Measurements from ENCODE around the gene NUDT9.

DNA sequence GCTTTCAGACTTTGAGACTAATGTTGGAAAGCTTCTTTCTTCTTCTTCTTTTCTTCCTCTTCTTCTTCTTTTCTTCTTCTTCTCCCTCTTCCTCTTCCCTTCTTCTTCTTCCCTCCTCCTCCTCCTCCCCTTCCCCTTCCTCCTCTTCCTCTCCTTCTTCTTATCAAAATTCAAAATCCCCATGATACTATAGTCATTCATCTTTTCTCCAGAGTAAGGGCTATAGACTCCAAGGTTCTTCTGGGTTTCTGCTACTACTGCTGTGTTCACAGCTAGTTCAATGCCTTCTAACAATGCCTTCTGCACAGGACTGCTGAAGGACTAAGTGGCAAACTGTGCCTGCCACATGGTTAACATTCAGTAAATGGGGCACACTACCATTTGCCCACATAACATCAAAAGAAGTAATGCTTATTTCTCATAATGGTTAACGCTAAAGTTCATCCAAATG is 11.8 kb upstream of the HSD17B13 start:
- PRO-cap: no peak

GRCh38 chr4:87422106-87423307 is at the start of gene NUDT9:
Gene NUDT9, plus strand, starts transcription at chr4:87422573.
- PRO-cap: bidirectional peak, plus-strand start at chr4:87422643, minus-strand start at chr4:87422509

GRCh38 chr4:87679662-87680255 is 29.7 kb downstream of the DMP1 start:
- PRO-cap: no peak

- PRO-cap: no peak
Measured at GRCh38 chr4:87710120-87710597, 60.1 kb downstream of the DMP1 start.

- PRO-cap: no peak
Measured at GRCh38 chr4:87819273-87820115, 13.3 kb upstream of the MEPE start.

GRCh38 chr4:87973518-87973891 is 2.0 kb upstream of the SPP1 start:
- PRO-cap: no peak

- PRO-cap: no peak
Measured at GRCh38 chr4:88610631-88611524, 18.6 kb downstream of the HERC3 start.

GRCh38 chr4:88655841-88656495 is 41.7 kb downstream of the NAP1L5 start:
- PRO-cap: no peak

DNA sequence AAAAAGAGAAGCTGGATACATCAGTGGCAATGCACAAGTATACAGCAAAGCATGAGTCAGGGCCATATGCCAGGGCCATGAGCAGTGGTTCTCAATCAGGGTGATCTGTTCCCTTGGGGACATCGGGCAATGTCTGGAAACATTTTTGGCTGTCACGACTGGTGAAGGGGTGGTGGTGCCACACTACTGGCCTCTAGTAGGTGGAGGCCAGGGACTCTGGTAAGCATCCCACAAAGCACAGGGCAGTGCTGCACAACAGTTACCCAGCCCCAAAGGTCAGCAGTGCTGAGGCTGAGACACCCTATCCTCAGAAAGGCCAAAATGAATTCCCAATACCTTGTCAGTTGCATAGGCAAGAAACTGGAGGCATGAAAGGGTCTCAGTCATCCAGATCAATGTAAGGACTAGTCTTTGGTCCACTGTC is 36.9 kb upstream of the NAP1L5 start:
- PRO-cap: no peak

GRCh38 chr4:88735422-88735977 is 37.9 kb upstream of the NAP1L5 start:
- PRO-cap: no peak

DNA sequence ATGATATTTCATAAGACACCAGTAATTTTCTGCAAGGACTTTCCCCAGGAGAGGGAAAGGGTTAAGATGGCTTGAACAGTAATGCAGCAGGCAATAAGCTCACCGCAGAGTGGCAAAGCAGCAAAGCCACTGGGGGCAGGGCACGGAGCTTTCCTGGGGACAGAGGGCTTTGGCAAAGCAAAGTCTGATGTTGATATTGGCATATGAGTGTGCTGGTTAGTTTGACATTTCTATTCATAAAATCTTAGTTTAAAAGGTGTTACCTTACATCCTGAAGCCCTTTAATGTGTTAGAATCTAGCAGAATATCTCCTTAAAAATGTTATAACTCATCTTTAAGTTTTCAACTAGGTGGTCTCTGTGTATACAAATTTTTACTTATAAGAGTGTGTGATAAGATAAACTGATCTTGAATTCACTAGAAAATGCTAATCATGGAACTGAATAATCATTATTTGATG is 55.2 kb upstream of the NAP1L5 start:
- PRO-cap: no peak

DNA sequence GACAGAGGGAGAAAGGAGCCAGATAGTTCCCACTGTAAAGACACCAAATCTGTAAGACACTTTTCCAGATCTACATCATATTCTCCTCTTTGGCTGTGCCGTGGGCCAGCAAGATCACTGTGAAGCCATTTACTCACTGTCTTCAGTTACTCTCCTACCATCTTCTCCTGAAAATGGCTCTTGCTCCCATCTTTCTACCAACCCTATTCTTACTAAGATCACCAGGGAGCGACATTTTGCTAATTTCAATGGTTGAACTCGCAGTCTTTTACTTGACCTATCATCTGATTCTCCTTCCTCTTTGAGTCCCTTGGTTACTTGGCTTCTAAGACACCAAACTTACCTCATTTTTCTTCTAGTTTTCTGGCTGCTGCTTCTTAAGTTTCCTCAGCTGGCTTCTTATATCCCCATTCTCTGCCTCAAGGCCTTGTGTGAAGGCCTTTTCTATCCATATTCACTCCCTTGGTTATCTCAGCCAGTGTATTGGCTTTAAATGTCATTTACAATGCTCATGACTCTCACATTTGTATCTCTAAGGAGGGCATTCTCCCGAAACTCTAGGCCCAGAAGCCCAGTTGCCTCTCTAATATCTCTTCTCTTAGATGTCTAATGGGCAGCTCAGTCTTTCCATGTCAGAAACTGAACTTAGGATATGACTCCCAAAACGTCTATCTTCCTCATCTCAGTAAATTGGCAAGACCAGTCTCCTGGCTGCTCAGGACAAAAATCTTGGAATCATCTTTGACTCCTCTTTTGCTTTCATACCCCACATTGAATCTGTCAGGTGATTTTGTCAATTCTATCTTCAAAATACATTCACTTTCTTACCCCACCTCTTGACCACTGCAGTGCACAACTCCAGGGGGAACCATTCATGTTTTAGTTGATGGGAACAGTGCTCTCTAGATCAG is 80.2 kb upstream of the NAP1L5 start:
- PRO-cap: no peak

GRCh38 chr4:88820934-88821506 is 123.4 kb upstream of the NAP1L5 start:
- PRO-cap: no peak

DNA sequence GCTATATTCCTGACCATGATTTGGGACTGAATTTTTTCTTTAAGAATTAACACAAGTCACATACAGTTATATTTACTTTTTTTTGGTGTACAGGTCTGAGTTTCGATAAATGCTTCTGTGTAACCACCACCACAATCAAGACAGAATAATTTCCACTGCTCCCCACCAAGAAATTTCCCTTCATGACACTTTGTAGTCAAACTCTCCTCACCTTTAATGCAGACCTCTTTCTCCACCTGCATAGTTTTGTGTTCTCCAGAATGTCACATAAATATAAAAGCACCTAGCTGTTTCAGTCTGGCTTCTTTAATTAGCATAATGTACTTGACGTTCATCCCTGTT is 16.5 kb downstream of the GPRIN3 start:
- PRO-cap: no peak

DNA sequence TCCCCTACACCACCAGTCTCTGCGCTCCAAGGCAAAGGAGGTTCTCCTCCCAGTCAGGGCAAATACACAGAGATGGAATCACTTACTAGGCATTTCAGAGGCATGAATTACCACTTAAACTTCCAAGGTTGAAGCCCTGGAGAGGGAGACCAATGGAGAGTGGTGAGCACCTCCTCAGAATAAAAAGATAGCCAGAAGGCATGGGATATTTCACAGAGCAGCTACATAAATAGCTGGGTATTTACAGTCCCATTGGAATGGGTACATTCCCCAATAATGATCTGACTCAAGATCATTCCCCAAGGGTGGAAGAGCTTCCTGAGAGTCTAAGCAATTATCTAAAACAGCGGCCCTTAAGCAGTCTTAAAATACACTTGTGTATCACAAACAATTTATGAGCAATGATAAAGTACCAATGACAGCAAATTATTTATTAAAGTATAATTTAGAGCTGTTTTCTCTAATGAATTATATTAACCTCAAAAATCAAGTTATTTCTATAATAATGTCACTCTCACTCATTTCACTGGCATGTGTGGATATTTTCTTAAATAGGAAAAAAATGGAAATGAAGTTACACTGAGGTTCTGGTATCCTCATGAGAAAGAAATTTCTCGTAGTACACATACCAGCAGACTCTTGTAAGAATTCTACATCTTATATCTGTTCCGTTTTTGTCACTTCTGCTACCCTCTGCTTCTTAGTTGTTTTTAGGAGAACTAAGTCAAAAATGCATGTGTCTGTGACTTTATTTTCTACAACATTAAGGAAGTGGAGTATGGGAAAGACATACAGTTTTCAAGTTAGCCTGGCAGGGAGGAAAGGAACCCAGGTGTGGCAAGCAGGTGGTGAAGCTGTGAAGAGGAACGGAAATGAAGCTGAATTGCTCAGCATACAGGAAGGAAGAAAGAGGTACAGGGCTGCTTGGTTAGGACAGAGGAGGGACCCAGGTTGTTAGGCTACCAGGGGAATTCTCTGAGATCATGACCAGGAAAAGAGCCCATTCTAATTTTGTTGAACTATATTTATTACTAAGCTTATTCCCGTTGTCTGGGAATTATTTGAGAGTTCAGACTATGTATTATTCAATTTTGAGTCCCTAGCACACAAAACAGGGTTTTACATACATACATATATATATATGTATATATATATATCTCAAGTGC is 9.7 kb downstream of the GPRIN3 start:
- PRO-cap: no peak

DNA sequence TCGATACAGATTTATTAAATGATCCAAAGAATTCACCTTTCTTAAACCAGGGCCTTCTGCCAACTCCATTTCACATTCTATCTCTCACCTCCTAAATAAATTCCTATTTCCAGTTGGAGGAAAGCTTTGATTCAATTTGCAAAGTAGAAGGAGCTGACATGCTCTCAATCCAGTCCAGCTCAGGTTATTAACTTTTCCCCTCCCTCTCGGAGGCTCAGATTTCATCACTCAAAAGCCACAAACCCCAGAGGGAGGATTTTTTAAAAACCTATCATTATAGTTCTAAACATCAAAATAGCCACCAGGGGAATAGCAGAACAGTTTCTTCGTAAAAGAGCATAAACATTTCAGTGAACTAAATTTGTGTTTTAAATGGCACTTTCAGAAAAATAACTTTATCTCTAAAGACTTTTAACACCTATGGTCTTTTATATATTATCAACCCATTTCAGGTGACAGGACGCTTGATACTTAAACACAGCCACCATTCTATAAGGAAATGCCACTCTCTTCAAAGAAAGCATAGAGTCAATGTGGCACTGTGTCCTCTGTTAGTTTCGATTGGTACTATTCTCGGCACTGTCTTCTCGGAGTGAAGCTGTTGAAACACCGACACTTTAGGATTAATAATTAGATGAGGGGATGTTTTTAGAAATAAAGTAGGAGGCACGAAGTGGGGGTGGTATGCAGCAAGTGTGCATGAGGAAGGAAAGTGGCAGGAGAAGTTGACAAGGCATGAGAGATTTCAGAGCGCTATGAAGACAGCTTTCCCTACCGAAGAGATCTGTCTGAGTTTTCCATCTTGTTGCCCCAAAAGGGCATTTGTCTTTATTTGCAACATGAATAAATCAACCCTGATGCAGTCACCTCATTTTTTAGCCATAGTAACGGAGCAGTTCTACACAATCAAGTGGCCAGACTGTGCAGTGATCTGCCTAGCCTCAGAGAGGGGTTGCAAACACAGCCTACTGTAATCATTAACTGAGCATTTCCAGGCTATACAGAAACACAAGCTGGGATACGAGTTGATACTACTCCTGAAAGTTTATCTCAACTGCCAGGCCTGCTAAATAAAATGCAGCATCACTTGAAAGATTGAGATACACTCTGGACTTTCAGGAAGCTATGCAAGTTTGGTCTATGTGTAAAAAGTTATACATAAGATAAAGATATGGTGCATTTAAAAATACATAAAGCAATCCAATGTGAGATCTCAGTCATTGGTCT is 8.5 kb downstream of the GPRIN3 start:
- PRO-cap: no peak

DNA sequence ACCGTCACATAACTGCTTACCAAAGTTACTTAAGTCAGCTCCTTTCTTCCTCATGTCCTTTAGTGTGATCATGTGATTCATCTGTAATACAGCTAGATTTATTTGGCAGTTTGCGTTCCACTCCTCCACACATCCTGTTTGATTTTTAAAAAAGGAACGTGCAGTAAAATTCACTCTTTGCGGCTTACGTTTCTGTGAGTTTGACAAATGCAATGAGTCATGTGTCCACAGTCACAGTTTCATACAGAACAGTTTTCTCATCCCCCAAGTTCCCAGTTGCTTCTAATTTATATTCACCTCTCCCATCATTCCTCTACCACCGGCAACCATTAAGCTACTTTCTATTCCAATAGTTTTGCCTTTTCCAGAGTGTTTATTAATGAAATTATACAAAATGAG is 162.5 kb upstream of the GPRIN3 start:
- PRO-cap: no peak

GRCh38 chr4:89742872-89743695 is 93.9 kb downstream of the SNCA start:
- PRO-cap: no peak

GRCh38 chr4:89897727-89898239 is 3.1 kb downstream of the MMRN1 start:
- PRO-cap: no peak

GRCh38 chr4:91633490-91633717 is 670.4 kb upstream of the GRID2 start:
- PRO-cap: unidirectional peak, plus-strand start at chr4:91633640